ENCODE data around the gene LRR1.

- RRBS: 2% methylated on average over 18 of the region's 50 CpGs
Observed at GRCh38 chr14:41607756-41608460, 1.2 kb downstream of the LRFN5 start.

DNA sequence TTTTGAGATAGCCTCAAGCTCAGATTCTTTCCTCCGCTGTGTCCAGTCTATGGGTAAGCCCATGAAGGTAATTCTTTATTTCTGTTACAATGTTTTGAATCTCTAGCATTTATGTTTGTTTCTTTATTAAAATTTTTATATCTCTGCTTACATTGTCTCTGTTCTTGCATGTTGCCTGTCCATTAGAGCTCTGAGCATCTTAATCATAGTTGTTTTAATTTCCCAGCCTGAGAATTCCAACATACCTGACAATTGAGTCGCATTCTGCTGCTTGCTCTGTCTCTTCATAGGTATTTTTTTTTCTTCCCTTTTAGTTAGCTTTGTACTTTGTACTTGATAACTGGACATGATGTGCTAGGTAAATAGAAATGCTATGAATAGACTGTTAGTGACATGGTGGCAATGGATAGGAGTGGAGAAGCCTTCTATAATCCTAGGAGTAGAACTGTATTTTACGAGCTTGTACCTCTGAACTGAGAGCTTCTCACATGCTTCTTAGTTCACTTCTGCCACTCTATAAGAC is 210.4 kb downstream of the LRFN5 start:
- RRBS: no CpG with 5 or more reads among the region's 3 CpGs

DNA sequence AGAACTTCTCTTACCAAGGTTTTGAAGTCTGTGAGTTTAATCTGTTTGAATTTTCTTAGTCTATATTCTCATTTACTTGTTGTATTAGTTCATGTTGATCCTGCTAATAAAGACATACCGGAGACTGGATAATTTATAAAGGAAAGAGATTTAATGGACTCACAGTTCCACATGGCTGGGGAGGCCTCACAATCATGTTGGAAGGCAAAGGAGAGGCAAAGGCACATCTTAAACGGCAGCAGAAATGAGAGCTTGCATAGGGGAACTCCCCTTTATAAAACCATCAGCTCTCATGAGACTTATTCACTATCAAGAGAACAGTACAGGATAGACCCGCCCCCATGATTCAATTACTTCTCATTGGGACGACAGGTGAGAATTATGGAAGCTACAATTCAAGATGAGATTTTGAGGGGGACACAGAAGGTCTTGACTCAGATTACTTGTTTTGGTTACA is 381.9 kb downstream of the LRFN5 start:
- RRBS: no CpG with 5 or more reads among the region's 4 CpGs

DNA sequence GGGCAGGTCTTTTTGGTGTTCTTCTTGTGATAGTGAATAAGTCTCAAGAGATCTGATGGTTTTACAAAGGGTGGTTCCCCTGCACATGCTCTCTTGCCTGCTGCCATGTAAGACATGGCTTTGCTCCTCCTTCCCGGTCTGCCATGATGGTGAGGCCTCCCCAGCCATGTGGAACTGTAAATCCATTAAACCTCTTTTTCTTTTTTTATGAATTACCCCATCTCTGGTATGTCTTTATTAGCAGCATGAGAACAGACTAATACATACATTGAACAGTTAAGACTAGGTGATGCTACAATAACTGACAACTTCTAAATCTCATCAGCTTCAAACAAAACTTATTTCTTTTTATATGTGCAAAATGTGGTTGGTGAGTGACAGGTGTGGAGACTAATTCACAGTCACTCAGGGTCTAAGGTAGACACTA is 314.1 kb downstream of the FSCB start:
- RRBS: no CpG with 5 or more reads among the region's 1 CpG

DNA sequence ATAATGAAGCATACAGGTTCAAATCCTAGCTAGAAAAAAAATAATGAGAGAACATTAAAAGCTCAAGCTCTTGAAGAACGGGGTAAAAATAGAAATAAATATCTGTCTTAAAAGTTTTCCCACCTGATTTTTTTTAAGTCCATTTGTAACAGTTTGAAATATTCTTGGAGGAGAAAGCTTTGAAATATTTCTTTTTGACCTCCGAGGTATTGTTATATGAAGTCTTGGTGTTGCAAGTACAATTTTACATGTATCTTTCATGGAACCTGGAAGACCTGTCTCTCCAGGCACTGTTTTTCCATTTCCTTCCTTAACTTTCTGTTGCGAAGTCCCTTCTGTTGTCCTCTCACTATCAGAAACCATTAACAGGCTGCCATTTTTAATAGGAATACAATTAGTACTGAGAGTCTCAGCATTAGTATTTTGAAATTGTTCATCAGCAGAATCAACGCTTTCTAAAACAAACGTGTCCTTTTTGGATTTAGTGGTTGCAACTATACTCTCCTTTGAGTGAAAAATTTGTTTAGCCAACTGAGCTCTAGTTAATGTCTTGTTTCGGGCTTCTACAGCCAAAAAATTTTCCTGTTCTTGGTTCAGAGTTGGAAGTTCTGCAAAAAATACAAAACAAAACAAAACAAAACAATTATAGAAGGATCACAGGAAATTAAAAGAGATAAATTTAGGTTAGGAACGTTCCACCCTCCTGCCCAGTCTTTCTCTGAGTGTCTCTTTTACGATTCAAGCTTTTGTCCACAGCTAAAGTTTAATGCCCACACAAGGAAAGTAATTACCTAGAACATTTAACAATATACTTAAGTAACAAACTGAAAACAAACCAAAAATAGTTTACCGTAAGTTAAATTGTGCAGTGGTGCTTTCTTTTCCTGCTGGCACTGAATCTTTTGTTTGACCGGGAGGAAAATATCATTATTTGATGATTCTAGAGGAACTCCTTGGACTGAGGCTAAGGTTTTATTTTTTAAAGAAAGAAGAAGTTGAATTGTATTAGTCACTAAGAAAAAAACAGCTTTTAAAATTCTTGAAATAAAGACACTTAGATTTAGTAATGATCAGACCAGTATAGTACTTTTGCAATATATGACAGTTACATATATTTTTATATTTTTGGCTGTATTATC is 10.7 kb downstream of the MIS18BP1 start:
- RRBS: no CpG with 5 or more reads among the region's 10 CpGs

- RRBS: 2% methylated on average over 8 of the region's 49 CpGs
Observed at GRCh38 chr14:47675984-47676704, 739 bp upstream of the MDGA2 start.

DNA sequence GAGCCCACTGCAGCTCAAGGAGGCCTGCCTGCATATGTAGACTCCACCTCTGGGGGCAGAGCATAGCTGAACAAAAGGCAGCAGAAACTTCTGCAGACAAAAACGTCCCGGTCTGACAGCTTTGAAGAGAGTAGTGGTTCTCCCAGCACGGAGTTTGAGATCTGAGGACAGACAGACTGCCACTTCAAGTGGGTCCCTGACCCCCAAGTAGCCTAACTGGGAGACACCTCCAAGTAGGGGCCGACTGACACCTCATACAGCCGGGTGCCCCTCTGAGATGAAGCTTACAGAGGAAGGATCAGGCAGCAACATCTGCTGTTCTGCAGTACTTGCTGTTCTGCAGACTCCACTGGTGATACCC is 931.8 kb upstream of the MDGA2 start:
- RRBS: no CpG with 5 or more reads among the region's 5 CpGs

DNA sequence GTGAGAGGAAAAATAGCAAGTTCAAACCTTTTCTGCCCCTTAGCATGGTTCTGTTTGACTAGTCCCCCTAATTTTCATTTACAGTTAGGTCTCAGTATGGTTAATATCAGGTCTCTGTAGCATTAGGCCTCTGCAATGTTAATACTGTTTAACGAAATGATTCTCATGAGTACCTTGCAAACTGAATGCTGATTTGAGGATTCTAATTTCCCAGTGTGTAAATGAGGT is 532.6 kb downstream of the RPS29 start:
- RRBS: no CpG with 5 or more reads among the region's 1 CpG

DNA sequence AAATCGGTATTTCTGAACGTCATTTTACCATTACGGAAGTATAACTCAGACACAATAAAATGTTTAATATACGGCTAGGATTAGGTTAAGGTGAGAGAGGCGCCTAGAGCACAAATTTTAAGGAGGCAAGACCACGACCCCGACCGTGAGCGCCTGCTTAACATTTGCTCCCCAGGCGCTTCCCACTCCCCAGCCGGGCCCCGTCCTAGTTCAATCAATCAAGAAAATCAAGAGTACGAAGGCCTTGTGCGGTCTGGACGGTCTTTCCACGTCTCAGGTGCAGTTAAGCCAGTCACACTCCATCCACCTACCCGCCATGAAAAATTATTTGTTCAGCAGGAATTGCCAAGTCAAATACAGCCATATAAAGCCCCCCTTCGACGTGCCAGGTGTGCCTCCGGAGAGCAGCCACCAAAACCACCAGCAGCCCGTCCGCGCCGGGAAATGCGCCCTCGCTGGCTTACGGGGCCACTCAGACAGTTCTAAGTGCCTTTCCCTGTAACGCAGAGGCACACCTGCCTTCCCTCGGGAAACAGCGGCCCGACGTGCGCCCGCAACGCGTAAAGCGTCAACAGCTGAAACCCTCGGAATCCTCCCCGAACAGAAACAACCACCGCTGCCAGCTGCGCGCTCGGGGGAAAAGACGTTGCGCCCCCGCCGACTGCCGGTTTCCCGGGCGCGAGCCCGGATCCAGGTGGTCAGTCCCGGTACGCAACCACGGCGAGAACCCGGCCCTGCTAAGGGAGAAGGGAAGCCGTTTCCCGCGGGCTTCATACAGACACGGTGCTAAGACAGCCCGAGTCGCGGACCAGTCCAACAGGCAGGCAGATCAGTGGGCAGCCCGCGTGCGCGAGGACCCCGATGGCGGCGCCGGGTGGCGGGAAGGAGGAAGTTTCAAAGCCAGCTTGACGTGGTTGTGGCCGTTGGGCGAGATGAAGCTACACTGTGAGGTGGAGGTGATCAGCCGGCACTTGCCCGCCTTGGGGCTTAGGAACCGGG is at the start of gene LRR1:
Gene LRR1 (plus strand): TSS at position 852 of the 999 bp plus-strand sequence.
- RRBS: 2% methylated on average over 9 of the region's 79 CpGs

- RRBS: 2% methylated on average over 5 of the region's 25 CpGs
Observed at GRCh38 chr14:49599088-49599471, 340 bp downstream of the LRR1 start.

DNA sequence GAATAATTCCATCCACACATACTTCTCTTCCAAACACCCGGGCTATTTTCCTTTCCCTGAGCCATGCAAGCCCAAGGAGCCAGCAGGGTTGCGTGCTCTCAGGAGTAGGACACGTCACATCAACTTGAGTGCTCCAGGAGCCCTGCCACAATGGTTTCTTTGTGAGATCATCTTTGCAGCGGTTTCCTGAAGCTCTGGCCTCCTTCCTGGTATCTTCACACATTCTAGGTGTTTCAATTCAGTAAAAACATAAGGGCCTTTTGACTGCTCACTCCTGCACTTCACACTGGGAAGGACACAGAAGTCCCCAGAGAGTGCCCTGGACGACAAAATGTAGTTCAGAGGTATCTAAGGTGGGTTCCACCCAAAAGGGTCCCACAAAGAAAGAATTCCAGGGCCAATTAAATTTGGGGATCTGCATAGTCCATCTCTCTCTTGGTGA is 109.0 kb downstream of the ARF6 start:
- RRBS: 12% methylated on average over 1 of the region's 5 CpGs

- RRBS: no CpG with 5 or more reads among the region's 10 CpGs
Observed at GRCh38 chr14:50081938-50082280, 34.5 kb downstream of the VCPKMT start.

DNA sequence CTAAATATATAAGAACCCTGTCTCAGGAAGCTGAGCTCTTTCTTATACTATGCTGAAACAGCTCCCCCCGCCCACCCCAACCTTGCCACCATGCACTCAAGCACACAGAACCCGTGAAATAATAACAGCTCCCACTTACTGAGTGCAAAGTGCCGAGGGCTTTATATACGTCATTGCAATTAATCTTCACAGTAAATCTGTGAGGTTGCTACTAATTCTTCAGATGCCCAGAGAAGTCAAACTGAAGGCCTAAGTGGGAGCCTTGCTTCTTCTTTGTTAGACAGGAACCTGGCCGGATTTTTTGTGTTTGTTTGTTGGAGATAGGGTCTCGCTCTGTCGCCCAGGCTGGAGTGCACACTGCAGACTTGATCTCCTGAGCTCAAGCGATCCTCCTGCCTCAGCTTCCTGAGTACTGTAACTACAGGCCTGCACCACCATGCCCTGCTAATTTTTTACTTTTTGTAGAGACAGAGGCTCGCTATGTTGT is 34.0 kb downstream of the VCPKMT start:
- RRBS: no CpG with 5 or more reads among the region's 9 CpGs

DNA sequence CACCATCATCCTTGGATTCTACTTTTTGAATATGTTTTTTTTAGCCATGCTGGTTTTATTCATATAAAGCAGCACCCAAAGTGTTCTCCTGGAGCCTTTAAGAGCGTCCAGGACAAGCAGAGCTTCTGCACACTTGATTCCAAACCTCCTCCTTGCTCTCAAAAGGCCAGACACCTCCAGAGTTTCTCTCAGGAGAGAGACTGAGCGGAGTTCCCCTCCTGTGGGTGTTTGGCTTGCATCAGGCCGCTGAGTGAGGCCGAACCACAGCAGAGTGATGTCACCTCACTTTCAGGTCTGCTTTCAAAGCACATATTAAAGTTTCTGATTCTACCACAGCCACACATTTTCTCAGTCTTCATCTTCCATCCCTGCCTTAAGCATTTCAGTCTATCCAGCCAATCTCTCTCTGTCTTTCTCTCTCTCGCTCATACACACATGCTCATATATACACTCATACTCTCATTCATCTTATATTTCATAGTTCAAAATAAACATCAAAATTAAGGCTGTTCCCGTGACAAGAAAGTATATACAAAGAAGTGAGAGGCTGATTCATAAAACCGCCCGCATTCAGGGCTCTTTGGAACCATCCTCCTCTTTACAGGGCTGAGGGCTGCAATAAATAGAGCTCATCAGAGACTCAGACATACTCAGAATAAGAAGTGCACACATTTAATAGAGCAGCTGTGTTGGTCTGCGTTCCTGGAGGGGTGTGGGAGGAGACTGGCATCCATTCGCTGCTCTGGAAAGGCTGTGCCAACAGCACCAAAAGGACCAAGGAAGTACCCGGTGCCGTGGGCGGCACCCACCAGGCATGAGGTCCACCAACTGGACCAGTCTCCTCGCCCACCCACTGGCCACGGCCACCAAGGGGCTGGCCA is 33.1 kb downstream of the VCPKMT start:
- RRBS: no CpG with 5 or more reads among the region's 15 CpGs

DNA sequence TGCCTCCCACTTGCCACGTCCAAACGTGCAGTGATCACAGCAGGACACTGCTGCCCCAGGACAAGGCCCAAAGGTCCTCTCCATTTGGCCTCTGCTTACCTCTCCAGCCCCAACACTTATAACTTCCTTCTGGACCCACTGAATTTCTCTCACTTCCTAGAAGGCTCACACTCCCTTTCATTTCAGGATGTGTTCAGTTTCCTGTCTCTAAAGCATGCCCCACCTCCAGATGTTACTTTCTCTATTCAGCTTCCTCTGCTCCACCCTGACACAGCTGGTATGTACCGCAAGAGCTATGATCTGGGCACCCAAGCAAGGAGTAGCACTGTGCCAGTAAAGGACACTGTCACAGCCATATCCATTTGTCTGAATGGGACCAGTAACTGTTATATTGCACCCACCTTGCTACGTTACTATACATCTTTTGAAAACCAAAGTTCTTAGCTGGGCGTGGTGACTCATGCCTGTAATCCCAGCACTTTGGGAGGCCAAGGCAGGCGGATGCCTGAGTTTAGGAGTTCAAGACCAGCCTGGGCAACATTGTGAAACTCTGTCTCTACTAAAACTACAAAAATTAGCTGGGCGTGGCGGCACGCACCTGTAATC is 32.8 kb downstream of the CDKL1 start:
- RRBS: no CpG with 5 or more reads among the region's 9 CpGs

- RRBS: no CpG with 5 or more reads among the region's 3 CpGs
Observed at GRCh38 chr14:50515222-50516091, 16.9 kb downstream of the MAP4K5 start.

- RRBS: no CpG with 5 or more reads among the region's 7 CpGs
Observed at GRCh38 chr14:50523747-50524848, 8.3 kb downstream of the MAP4K5 start.

DNA sequence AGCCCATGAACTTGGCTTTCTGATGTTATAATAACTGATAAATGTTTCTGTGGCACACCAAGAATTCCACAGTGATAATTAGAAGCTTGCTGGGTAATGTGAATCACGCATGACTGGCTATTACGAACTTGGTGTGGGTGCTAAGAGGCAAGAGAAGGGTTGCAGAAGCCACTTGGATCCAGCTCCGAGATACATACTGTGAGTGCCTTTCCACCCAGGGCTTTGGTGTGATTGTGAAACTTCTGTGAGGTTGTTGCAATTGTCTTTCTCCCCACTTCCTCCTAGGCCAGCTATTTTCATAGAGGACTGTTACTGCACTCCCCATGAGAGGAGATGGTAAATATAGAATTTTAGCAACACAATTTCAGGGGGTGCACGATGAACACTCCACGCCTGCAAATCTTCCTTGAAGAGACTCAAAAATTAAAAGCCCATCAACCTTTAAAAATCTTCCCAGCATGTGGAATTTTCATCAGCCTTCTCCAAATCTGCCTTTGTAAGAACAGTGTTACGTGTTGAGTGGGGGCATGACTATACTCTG is 15.9 kb downstream of the PYGL start:
- RRBS: no CpG with 5 or more reads among the region's 6 CpGs

All from choroid plexus epithelial cell (primary cell).